Right ventricle myocardium (tissue), 1 donor: ENCODE measurements around the gene ARSI.

DNA sequence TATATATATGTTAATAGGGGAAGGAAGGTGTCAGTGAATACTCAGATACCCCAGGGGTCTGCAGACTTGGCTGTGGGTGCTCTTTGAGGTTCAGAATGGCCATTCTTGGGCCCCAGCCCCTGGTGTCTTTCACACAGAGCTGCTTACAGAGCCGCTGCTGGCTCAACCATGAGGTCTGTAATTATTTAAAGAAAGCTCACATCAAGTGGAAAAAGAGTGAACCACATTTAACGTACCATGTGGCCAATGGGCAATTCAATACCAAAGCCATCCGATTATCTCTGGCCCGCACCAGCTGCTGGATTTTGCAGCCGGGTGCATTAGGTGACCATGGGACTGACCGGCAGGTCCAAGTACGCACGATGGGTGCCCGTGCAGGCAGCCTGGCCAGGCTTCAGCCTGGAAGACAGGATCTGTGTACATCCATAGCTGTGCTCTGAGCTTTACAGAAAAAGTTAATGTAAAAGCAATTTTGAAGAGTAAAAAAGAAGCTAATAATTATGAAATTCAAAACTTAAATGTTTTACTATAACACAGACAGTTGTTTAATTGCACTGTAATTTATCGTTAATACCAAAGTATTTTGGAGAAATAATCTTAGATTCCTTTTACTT is 20.5 kb downstream of the PPARGC1B start:
- PRO-cap, 2 experiments: no peak in any of the 2 experiments

DNA sequence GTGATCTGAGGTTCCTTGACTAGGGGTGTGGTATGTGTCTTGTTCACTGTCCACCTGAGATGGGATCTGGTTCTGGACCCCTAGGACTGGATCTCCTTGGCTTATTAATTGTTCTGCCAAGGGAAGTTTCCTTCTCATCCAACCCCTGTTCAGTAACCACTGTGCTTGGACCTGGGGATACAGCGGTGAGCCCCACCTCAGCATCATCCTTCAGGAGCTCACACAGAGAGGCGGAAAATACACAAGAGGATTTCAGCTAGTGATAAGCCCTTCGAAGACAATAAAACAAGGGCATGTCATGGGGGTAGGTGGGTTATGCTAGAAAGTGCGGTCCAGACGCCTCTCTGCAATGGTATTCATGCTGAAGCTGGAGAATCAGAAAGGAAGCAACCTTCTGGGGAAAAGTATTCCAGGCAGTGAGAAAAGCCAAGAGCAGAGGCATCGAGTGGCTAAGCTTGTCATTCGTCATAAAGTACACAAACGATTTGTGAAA is 26.7 kb downstream of the PPARGC1B start:
- PRO-cap, 2 experiments: no peak in any of the 2 experiments

DNA sequence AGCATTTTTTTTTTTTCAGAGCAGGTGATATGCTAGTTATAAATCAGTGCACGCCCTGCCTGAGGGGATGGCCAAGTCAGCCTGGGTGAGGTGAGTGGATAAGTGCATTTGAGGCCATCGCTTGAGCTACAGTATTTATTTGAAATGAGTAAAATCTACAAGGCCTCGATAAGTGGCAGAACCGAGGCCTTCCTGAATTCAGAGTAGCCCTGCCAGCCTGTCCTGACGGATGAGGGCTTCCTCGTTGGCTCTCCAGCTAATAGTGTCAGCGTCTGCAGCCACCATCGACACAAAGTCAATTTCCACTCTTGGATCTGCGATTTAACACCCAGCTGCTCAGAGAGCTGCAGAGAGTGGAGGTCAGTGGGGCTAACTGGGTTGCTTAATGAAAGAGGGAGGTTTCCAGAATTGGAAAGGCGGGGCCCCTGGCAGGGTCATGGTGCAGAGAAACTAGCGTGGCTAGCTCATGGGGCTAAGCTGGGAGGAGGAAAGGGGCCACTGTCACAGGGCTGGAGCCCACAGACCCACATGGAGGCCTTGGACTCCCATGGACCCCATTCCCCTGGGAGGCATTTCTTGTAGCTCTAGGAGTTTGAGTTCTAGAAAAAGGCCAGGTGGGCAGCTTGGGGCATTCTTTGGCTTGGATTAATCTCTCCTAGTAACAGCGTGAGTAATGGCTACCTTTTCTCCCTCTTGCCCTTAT is 27.4 kb downstream of the PPARGC1B start:
- PRO-cap, 2 experiments: no peak in any of the 2 experiments

- PRO-cap, 2 experiments: no peak in any of the 2 experiments
These were observed 98.4 kb downstream of the PPARGC1B start for GRCh38 chr5:149828566-149828880.

- PRO-cap, 2 experiments: no peak in any of the 2 experiments
These were observed 1.2 kb upstream of the SLC26A2 start for GRCh38 chr5:149959321-149959816.

GRCh38 chr5:150000847-150001669 is 519 bp downstream of the HMGXB3 start:
- PRO-cap, 2 experiments: peak in 2 of 2 experiments; most common minus-strand start chr5:150001137 (in 1)

DNA sequence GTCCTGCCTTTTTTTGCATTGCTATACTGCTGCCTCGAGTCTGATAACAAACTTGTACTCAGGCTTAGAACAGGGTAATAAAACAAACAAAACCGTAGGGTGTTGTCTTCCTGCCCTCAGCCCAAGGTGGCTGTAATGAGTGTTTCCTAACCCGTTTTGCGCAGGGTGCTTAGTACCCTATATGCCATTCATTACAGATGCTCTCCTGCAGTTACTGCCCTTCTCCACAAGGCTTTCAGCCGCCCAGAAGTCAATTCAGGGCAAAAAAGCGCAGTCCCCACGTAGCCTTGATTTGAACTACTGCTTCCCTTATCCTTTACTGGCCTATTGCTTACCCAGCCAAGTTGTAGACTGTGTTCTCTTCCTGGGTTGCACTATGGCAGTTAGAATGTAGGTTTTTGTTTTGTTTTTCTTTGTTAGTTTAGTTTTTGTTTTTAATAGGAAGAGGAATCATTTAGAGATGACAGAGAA is 1.2 kb downstream of the HMGXB3 start:
- PRO-cap, 2 experiments: no peak in any of the 2 experiments

GRCh38 chr5:150041708-150042225 is 41.2 kb downstream of the HMGXB3 start:
- PRO-cap, 2 experiments: no peak in any of the 2 experiments

DNA sequence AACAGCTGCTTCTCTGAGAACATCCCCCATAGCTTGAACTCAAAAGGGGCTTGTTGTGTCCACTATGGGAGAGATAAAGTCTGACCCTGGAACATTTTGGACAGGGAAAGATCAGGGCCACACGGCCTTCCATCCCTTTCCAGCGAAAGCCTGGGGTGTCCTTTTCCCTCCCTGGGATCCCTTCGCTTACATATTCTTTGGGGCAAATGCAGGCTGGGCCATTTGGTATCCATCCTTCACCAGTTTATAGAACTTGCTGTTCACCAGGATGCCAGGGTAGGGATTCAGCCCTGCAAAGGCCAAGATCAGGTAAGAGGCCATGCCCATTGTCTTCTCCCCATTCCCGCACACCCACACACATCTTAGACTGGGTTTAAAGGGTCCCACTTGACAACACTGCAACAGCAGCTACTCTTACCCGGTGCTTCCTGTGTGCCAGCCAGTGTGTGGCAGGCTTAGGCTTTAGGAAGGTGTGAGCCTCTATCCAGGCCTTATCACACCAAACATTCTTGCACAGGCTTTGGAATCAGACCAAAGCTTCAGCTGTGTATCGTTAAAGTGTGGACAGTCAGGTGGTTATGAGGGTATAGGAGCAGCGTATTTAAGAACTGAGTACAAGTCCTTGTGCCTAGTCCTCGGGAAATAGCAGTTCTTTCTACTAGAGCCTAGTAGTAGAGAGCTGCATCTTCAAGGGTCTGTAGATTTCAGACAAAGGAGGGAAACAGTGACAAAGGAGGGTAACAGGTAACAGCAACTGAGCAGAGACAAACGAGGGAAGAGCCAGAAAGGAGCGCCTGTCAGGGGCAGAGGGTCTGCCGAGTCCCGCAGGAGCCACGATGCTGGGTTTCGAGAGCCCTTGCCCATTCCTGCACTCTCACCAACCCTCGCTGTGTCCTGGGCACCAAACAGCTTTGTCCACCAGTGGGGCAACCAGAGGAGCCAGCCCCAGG is 31.0 kb downstream of the CSF1R start:
- PRO-cap, 2 experiments: no peak in any of the 2 experiments

- PRO-cap, 2 experiments: no peak in any of the 2 experiments
These were observed 31.3 kb downstream of the PDGFRB start for GRCh38 chr5:150124255-150124748.

DNA sequence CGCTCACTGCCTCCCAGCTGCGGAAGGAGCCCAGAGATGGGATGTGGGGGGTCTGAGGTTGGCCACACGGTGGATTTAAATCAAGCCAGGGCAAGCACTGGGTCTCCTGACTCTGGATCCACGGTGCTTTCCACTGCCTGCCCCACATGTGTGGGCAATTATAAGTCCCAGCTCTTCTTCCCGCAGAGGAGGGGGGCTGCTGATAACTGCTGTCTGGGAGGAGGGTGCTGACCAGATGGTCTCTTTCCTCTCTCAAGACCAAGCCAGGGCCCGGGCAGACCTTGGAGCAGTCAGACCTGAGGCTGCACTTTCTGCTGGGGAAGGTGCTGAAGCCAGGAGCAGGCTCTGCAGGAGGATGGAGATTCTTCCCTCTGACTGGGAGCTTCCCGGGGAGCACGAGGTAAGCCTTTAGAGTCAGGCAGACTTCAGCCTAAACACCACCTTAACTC is 2.6 kb downstream of the PDGFRB start:
- PRO-cap, 2 experiments: no peak in any of the 2 experiments

GRCh38 chr5:150162041-150162526 is 4.5 kb upstream of the CDX1 start:
- PRO-cap, 2 experiments: no peak in any of the 2 experiments

DNA sequence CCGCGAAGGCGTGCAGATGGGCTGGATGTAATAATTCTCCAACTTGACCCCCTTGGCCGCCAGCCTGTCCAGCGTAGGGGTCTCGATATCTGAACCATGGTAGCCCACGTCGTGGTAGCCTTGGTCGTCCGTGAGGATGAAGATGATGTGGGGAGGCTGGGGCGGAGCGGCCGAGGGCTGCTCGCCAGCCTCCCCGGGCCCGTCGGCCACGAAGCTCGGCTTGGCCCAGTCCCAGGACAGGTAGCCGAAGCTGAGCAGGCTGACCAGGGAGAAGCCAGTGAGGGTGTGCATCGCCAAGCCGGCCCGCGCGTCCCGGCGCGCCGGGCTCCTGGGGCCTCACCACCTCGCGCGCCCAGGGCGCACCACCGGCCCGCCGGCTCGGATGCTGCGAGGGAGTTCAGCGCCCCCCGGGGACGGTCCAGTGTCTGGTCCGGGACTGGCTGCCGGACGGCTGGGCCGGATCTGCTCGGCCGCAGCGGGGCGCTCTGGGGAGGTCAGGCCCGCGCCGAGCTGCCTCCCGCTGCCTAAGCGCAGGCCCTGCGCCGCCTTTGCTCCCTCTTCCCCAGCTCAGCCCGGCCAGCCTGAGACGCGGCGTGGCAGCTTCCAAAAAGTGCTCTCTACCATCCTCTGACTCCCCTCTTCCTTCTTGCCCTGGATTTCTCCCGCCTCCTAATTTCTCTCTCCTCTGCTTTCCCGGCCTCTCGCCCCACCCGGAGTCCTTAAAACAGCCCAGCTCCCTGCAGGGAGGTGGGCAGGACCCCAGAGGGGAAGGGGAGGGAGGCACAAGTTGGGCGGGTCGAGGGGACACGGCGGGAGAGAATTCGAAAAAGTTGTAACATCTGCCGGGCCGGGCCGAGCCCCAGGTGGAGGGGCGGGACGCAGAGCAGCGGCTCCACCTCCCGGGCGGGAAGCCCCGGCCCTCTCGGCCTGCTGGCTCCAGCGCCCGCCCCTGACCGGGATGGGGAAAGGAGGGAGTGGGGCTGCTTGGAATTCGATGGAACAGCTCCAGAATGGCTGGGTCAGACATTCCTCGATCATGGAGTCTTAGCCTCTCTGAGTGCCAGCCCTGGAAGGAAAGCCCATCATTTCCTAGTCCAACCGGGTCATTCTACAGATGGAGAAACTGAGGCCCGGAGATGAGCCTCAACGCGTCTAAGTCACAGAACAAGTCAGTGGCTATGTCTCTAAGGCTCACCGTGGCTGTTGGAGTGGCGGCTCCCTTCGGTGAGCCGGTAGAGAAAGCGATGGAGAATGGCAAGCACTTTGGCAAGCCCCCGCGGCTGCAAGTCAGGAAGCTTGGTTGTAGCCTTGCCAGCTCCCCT is at the start of gene ARSI:
TSS of gene ARSI (minus strand) at position 823 of the 1,322 bp plus-strand sequence.
- PRO-cap, 2 experiments: no peak in any of the 2 experiments

GRCh38 chr5:150373577-150373938 is 16.1 kb downstream of the TCOF1 start:
- PRO-cap, 2 experiments: no peak in any of the 2 experiments

GRCh38 chr5:150374884-150375405 is 17.4 kb downstream of the TCOF1 start:
- PRO-cap, 2 experiments: no peak in any of the 2 experiments

- PRO-cap, 2 experiments: no peak in any of the 2 experiments
These were observed 27.3 kb downstream of the CD74 start for GRCh38 chr5:150385363-150385792.

DNA sequence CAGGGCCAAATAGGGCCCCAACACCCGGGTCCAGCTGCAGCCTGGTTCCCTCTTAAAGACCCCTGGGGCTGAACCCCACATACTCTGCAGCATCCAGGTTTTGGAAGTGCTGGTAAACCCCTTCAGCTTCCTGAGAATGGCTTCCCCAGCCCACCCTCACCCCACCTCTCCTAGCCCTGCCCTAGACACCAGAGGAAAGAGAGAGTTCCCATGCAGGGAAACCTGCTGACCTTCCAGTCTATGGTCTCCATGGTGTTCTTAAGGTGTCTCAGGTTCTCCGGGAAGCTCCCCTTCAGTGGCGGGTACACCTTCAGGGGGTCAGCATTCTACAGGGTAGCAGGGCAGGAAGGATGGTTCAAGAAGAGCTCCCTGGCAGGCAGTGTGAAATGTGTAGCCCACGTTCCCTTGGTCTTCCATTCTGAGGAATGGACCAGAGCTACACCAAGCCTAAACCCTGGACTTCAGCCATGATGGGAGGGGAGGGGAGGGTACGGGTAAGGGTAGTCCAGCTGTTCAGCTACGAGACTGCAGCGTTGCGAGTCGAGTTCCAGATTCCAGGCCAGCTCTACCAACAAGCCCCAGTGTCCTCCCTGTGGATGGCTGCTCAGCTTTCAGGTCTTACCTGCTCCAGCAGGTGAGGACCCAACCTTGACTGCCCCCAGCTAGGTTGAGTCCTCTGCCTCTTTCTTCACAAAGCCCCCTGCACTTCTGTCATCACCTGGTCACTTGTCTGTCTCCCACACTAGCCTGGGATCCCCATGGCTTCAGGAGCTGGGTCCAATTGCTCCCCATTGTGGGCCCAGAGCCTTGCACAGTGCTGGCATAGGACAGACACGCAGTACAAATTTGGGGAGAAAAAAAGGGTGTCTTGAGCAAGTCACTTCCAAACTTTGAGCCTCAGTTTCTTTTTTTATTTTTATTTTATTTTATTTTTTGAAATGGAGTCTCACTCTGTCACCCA is 7.6 kb downstream of the CD74 start:
- PRO-cap, 2 experiments: no peak in any of the 2 experiments

GRCh38 chr5:150443242-150443822 is 6.2 kb downstream of the RPS14 start:
- PRO-cap, 2 experiments: no peak in any of the 2 experiments

GRCh38 chr5:150446267-150447193 is 3.0 kb downstream of the RPS14 start:
- PRO-cap, 2 experiments: no peak in any of the 2 experiments

DNA sequence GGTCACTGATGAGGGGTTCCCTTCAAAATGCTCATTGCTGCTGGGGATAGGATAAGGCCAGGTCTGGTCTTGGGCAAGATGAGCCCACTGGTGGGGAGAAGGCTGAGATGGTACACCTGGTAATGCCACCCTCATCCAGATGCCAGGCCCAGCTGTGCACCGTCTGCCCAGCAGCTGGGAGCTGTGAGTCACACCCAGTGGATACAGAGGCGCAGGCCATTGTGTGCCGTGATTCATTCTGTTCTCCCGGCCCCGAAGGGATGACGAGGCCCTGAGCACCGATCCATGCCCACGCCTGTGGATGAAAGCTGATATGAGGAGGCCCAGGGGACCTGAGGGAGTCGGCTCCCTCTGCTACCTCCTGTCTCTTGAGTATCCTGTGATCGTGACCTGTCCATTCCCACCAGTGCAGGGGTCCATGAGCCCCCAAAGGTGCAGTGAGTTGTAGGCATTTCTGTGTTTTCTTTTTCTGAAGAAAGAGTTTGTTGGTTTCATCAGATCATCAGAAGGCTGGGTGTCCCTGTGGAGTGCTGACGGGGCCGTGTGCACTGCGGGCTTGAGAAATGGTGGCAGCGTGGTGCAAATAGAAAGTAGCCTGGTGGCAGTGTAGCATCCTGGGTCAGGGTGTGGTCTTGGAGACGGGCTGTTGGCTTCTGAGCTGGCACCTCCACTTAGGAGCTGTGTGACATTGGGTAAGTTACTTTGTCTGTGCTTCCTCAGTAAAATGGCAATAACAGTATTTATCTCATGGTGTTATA is 10.2 kb upstream of the NDST1 start:
- PRO-cap, 2 experiments: no peak in any of the 2 experiments